Temporal lobe (tissue), 2 donors: ENCODE measurements around the gene DCAF12L2.

GRCh38 chrX:119605215-119606277, 31.2 kb downstream of the UBE2A start:
- RAMPAGE, long total RNA, result no peak

- RAMPAGE, long total RNA, result no peak
Measured at GRCh38 chrX:119606698-119606951, 32.3 kb downstream of the UBE2A start.

- RAMPAGE, long total RNA, result no peak
Measured at GRCh38 chrX:119750017-119750402, 8.4 kb upstream of the SOWAHD start.

DNA sequence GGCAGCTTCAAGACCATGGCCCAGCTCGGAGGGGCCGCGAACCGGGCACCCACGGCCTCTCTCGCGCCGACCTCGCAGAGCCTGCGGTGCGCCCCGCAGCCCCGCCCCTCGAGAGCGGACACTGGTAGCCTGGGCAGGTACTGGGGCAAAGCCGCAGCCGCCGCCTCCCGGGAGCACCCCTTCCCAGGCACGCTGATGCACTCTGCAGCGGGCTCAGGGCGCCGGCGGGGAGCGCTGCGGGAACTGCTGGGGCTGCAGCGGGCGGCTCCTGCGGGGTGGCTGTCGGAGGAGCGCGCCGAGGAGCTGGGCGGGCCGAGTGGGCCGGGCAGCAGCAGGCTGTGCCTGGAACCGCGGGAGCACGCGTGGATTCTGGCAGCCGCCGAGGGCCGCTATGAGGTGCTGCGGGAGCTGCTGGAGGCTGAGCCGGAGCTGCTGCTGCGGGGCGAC, 288 bp downstream of the SOWAHD start:
- RAMPAGE, long total RNA, result no peak

DNA sequence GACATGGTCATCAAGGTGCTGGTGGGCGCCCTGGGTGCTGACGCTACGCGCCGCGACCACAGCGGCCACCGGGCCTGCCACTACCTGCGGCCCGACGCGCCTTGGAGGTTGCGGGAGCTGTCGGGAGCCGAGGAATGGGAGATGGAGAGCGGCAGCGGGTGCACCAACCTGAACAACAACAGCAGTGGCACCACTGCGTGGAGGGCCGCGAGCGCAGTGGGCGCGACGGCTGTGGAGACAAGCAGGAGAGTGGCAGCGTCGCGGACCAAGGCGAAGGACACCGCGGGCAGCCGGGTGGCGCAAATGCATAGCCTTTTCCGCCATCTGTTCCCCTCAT, 845 bp downstream of the SOWAHD start:
- RAMPAGE, long total RNA, result no peak

DNA sequence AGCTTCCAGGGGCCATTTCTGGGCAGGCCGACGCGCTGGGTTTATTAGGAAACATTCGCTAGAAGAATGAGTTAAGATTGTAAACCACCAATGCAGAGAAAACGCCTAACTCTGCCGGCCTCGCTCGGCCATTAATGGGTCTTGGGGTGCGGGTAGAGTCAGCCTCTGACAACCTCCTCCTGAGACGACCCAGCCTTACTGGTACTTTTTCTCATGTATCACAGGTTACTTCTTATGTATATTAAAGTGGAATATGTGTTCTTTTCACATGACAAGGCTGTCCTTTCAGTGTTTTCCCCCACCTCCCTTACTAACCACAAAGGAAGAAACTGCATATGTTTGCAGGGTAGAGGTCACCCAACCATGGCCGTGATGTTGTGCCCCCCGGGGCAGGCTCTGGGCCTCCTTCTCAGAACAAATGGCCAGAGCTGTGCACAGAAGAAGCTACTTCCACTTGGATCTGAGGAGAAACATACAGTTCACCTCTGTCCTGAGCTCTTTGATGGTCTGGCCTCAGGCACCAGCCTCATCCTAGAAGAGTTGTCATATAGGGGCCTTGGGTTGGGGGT, 1.6 kb downstream of the SOWAHD start:
- RAMPAGE, long total RNA, result no peak

- RAMPAGE, long total RNA, result no peak
Measured at GRCh38 chrX:120120068-120120669, 4.5 kb upstream of the RHOXF1 start.

- RAMPAGE, long total RNA, result no peak
Measured at GRCh38 chrX:120244480-120245545, 5.8 kb upstream of the ZBTB33 start.

DNA sequence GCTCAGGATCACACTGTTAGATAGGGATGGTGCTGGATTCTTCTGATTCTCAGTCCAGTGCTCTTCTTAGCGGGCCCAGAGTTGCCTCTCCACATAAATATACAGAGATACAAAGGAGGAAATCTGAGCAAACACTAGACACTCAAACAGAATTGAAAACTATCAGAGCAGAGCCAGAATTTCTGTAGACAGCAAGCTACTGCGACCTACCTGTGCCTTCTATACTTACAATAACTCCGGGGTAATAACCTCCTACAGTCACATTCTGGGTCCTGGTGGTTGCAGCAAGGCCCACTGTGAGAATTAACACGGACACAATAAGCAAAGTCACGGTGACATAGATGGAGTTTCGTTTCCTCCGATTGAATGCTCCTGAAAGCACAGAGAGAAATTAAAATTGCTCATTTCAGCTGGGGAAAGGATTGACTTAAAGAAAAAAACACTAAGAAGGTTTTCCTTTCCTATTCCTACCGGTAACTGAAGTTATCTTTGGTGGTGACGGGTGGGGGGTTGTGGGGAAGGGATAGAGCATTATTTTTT, 7.1 kb downstream of the TMEM255A start:
- RAMPAGE, long total RNA, result no peak

DNA sequence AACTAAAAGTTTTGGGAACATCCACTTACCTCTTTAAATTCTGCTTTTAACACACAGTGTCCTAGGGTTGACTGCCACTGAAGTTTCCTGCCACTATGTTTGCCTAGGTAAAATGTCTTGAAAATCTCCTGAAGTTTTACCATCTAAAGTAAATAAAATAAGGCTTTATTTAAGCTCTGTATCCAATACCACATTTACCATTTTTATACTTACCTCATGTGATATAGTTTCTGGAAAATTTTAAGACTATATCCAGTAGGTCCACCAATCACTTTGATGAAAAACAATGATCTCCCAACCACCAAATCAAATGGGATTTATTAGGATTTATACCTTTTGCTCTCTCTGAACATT, 25.0 kb downstream of the CUL4B start:
- RAMPAGE, long total RNA, result no peak

GRCh38 chrX:120617925-120618824, 11.7 kb downstream of the C1GALT1C1 start:
- RAMPAGE, long total RNA, result no peak

DNA sequence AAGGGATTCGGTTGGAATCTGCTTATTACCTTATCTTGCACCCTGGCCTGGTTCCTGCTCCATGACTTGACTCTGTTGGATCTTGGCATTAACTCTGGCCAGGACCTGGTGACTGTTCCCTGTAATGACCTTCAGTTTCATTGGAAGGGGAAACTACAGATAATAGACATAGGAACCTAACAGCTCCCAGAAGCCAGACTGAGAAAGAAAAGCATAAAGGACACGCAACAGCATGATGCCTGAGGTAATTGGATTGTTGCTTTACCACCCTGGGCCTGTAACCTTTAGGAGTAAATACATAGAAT, 762.3 kb upstream of the GRIA3 start:
- RAMPAGE, long total RNA, result no peak

DNA sequence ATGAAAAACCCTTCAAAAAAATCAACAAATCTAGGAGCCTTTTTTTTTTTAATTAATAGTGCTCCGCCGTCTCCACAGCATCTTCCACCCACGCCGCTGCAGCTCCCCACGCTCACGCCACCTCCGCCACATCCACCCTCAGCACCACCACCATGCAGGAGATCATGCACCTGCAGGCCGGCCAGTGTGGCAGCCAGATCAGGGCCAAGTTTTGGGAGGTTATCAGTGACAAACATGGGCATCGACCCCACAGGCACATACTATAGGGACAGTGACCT, 171.4 kb downstream of the THOC2 start:
- RAMPAGE, long total RNA, result no peak

GRCh38 chrX:123680462-123680945, 52.3 kb downstream of the THOC2 start:
- RAMPAGE, long total RNA, result no peak

GRCh38 chrX:123962262-123962618, 734 bp downstream of the STAG2 start:
- RAMPAGE, long total RNA, result no peak

GRCh38 chrX:123968268-123968552, 6.7 kb downstream of the STAG2 start:
- RAMPAGE, long total RNA, result no peak

DNA sequence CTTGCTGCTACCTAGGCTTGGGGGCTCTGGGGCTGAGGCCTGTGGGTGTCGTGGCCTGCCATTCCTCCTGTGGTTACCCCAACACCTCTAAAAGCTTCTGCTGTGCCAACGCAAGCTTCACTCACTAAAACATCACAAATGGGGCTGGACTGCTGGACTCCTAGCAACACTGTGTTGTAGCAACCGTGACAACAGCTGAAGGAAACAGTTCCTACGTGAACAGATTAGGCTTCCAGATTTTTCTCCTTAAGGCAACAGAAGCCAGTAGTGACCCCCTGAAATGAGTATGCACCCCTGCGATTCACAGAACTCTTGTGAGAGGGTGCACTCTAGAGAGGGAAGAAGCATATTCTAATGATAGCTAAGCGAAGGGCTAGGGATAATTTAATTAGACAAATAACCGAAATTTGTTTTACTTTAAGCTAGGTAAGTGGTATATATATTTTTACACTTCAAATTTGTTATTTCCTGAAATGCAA, 138.2 kb upstream of the TEX13D start:
- RAMPAGE, long total RNA, result no peak

DNA sequence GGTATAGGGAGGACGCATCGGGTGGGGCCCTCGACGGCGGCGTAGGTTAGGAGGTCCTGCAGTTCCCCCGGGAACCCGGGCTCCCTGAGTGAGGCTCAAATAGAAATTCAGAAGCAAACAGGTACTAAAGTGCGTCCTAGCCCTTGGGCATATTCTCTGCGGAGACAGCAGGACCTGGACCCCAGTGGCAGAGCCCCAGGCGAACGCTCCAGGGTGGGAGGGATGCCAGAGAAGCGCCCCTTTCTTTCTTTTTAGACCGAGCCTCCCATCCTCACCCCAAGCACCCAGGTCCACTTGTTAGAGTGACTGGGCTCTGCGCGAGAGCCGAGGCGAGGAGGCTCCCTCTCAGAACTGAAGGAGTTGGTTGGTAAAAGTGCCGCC, 116.6 kb upstream of the TEX13C start:
- RAMPAGE, long total RNA, result no peak

- RAMPAGE, long total RNA, result no peak
Measured at GRCh38 chrX:125204901-125206059, 114.4 kb upstream of the TEX13C start.

DNA sequence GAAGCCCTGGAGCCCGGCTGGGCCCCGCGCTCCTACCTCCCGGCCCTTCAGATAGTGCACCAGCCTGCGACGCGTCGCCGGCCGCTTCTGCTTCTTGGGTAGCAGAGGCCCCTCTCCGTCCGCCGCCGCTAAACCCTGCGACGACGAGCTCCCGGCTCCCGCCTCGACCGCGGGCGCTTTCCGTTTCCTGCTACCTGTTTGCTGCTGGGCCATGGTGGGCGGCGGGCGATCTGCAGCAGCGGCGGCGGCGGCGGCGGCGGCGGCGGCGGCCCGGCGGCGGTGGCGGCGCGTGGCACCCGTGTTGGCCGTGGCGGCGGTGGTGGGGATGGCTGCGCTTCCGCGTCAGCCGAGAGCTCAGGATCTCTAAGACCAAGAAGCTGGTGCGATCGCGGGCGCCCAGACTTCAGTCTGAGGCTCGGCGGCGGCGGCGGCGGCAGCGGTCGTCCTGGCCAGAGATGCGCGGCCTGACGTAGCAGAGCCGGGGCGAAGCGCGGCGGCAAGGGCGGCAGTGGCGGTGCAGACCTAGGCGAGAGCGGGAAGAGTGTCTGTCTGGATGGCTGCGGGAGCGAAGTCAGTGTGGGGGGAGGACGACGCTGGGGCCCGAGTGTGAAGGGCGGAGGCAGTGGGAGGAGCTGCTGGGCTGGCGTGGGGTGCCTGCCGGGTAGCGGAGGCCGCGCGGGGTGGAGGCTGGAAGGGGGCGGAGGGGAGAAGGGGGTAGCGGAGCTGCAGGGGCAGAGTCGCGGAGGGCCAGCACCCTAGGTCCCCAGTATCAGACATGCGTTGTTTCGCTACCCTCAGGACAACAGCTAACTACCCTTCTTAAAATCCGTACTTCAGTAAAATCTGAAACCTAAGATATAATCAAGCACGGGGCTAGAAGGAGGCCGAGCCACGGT, at the start of gene DCAF12L2:
TSS of gene DCAF12L2 (minus strand) at position 578 of the 896 bp plus-strand sequence.
- RAMPAGE, long total RNA, result no peak